AG04449 (cell line): ENCODE results near the genes SELENON and PAQR7.

- RRBS: 10% methylated on average over 2 of the region's 8 CpGs
Measured at GRCh38 chr1:25566315-25566765, 22.9 kb downstream of the LDLRAP1 start.

DNA sequence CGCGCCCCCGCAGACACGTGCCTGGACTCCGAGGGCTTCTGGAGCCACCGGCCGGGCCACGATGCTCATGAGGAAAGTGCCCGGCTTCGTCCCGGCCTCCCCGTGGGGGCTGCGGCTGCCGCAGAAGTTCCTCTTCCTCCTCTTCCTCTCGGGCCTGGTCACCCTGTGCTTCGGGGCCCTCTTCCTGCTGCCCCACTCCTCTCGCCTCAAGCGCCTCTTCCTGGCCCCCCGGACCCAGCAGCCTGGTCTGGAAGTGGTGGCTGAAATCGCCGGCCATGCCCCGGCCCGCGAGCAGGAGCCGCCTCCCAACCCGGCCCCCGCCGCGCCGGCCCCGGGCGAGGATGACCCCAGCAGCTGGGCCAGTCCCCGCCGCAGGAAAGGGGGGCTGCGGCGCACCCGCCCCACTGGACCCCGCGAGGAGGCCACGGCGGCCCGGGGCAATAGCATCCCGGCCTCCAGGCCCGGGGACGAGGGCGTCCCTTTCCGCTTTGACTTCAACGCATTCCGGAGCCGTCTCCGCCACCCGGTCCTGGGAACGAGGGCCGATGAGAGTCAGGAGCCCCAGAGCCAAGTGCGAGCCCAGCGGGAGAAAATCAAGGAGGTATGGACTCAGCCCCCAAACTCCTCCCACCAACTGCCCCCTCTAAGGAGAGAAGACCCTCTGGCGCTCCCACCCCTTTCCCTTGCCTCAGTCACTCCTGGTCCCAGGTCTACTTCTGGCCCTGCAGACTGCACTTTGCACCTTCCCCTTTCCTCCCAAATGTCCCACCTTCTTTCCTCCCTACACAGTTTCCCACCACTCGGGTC, 1.3 kb downstream of the MAN1C1 start:
- RRBS: 10% methylated on average over 17 of the region's 58 CpGs

GRCh38 chr1:25631523-25632133, 15.0 kb downstream of the MAN1C1 start:
- RRBS: no CpG with 5 or more reads among the region's 9 CpGs

GRCh38 chr1:25659009-25659229, 42.3 kb downstream of the MAN1C1 start:
- RRBS: no CpG with 5 or more reads among the region's 4 CpGs

- RRBS: no CpG with 5 or more reads among the region's 8 CpGs
Measured at GRCh38 chr1:25694941-25695508, 78.4 kb downstream of the MAN1C1 start.

- RRBS: no CpG with 5 or more reads among the region's 15 CpGs
Measured at GRCh38 chr1:25754592-25755297, 45.2 kb upstream of the SELENON start.

DNA sequence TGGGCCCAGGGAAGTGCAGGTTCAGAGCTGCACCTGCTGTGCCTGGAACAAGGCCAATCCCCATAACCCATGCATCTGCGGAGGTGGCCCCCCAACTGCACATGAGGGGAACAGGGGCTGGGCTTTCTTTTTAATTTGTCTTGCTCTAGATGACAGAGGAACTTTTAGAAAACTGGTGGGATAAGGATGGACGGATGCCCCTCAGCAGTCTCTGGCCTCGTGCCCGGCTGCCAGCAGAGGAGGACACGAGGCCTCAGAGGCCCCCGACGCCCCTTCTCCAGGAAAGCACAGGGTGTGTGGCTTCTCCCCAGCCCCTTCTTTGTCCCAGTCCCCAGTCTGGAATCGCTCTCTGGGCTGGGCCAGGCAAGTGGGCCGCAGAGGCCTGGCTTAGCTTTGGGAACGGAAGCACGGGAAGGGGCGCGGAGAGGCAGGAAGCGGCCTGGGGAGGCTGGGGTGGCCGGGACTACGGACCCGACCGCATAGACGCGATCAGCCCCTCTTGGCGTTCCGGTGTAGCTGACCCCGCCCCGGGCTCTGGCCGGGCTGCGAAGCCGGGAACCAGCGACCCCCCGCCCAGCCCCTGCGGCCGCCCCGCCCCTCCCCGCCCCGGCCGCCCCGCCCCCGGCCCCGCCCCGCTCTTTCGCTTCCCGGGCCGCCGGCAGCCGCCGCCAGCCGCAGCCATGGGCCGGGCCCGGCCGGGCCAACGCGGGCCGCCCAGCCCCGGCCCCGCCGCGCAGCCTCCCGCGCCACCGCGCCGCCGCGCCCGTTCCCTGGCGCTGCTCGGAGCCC, at the start of gene SELENON:
Gene SELENON, plus strand, starts transcription at position 643 of the 789 bp plus-strand sequence.
- RRBS: 3% methylated on average over 25 of the region's 66 CpGs

- RRBS: 1% methylated on average over 9 of the region's 42 CpGs
Measured at GRCh38 chr1:25820525-25821442, 1.0 kb downstream of the MTFR1L start.

GRCh38 chr1:25875403-25876336, at the start of gene PAQR7:
Gene PAQR7 (minus strand): TSS chr1:25875708.
- RRBS: 2% methylated on average over 18 of the region's 81 CpGs

GRCh38 chr1:26028353-26028906, 6.9 kb downstream of the EXTL1 start:
- RRBS: no CpG with 5 or more reads among the region's 8 CpGs

GRCh38 chr1:26036295-26037262, 9.3 kb downstream of the SLC30A2 start:
- RRBS: no CpG with 5 or more reads among the region's 27 CpGs

DNA sequence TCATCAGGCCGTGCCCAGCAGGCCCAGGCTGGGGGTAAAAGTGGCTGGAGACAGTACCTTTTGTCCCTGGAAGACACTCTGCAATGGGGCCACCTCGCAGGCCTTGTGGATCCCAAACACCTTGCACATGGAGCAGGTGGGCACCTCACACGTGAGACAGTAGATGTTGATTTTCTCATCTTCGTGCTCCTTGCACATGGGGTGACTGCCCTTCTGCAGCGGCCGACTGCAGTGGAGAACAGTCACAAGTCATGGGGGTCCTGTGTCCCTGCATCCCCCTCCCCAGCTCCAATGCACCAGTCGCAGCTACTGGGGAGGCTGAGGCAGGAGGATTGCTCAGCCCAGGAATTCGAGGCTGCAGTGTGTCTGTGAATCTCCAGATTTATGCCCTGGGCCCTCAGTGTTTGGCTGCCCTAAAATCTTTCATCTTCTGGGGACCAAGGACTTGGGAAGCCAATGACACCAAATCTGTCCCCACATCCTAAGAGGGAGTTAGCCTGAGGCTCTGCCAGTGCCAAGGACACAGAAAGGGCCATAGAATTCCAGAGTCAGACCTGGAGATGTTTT, 6.2 kb downstream of the TRIM63 start:
- RRBS: no CpG with 5 or more reads among the region's 8 CpGs

GRCh38 chr1:26110648-26111475, 762 bp upstream of the PDIK1L start:
- RRBS: 1% methylated on average over 15 of the region's 83 CpGs

DNA sequence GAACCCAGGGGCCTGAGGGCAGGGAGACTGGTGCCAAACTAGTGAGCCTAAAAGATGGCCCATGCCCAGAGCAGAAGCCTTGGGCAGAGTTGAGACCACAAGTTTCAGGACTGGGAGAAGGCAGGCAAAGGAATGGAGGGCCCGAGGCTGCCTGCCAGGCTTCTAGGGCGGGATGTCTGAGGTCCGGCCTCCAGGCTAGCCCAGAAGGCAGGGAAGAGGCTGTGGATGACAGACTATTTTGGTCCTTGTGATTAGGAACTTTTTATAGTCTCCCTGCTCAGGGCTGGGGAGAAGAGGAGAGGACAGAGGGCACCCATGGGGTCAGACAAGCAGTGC, 252 bp downstream of the FAM110D start:
- RRBS: no CpG with 5 or more reads among the region's 3 CpGs

- RRBS: 4% methylated on average over 48 of the region's 67 CpGs
Measured at GRCh38 chr1:26164215-26165094, 4.3 kb downstream of the C1orf232 start.

GRCh38 chr1:26233562-26234094, 372 bp upstream of the CEP85 start:
- RRBS: 7% methylated on average over 5 of the region's 23 CpGs

- RRBS: no CpG with 5 or more reads among the region's 4 CpGs
Measured at GRCh38 chr1:26254946-26255410, 21.0 kb downstream of the CEP85 start.

- RRBS: no CpG with 5 or more reads among the region's 6 CpGs
Measured at GRCh38 chr1:26280970-26281855, 1.3 kb downstream of the SH3BGRL3 start.

GRCh38 chr1:26285409-26285731, 5.5 kb downstream of the SH3BGRL3 start:
- RRBS: no CpG with 5 or more reads among the region's 6 CpGs

DNA sequence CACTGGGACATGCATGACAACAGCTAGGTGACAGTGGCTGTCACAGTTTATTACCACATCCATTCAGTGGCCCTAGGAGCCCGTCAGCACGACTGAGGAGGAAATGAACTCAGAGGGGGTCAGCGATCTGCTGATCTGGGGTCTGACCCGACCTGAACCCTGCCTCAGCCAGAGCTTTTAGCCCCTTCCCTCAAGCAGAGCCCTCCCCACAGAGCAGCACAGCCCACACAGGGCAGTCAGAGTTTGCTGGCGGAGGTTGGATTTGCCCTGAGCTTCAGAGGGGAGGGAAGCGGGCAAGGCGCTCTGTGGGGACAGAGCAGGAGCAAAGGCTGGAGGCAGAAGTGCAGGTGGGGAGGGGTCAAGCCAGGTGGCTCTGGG, 10.3 kb downstream of the SH3BGRL3 start:
- RRBS: no CpG with 5 or more reads among the region's 7 CpGs